Astrocyte (in vitro differentiated cells and primary cell): ENCODE data around the gene LYG2.

DNA sequence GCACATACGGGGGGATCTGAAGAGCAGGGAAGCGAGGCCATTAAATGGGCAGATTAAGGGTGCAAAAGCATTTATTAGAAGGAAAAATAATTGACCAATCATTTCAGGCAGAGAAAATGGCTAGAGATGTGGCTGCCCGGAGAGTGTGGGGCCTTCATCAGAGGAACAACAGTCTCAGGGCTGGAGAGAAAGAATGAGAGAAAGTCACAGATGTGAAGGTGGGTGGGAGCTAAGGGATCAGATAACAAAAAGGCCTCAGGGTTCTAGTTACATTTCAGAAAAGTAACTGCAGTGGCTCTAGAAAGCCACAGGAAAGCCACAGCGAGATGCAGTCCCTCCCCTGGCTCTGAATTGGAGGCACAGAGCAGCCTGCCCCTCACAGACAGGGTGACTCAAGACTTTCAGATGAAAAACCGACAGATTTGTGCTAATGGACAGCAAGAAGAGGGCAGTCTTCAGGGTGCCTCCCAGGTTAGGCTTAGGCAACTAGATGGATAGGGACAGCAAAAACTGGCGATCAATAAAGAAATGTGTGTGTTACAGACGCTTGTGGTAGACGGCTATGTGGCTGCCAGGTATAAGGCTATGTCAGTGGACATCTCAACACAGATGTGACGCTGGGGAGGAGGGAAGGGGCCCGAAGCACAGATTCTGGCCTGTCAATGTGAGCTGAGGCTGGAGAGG lies 26.0 kb downstream of the UNC50 start:
- PRO-cap: no peak
- RRBS, 2 experiments: no CpG with 5 or more reads among the region's 10 CpGs

DNA sequence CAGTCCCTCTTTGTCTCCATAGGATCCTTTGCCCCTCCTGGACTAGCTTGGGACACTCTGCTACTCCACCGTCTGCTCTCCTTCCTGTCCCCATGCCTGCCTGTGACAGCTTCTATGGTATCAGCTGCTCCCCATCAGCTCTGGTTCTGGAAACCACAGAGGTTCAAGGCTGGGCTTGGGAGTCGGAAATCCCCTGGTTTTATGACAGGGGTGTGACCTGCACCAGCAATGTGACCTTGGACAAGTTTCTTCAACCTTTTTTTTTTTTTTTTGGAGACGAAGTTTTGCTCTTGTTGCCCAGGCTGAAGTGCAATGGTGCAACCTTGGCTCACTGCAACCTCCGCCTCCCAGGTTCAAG lies 35.3 kb upstream of the MGAT4A start:
- PRO-cap: no peak
- RRBS, 2 experiments: no CpG with 5 or more reads among the region's 4 CpGs

DNA sequence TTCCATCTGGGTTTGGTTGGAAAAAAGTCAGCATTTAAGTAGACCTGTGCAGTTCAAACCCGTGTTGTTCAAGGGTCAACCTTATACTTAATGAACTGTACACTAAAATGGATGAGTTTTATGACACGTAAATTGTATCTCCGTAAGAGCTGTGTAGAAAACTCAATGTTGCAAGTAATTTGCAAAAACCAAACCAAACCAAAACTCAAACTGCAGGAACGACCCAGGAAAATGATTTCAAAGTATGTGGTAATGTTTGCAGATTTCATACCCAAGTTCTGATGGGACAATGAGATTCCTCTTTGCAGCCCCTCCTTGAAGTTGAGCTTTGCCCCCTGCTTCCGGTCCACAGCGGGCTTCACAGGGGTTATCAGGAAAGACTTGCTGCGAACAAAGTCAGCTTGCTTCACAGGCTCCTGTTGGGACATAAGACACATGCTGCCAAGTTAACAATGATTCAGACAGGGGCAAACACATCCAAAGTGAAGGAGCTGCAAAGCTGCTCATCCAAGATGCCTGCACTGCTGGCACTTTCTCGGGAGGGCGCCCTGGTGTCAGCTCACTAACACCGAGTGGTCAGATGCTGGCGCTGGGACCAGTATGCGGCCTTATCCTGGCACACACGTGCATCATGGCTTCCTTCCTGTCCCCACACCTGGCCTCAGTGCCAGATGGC lies 65.1 kb upstream of the MGAT4A start:
- PRO-cap: no peak
- RRBS, 2 experiments: no CpG with 5 or more reads among the region's 13 CpGs

- PRO-cap: no peak
- RRBS, 2 experiments: no CpG with 5 or more reads among the region's 8 CpGs
Measured at GRCh38 chr2:98806268-98806844, 75.4 kb upstream of the MGAT4A start.

DNA sequence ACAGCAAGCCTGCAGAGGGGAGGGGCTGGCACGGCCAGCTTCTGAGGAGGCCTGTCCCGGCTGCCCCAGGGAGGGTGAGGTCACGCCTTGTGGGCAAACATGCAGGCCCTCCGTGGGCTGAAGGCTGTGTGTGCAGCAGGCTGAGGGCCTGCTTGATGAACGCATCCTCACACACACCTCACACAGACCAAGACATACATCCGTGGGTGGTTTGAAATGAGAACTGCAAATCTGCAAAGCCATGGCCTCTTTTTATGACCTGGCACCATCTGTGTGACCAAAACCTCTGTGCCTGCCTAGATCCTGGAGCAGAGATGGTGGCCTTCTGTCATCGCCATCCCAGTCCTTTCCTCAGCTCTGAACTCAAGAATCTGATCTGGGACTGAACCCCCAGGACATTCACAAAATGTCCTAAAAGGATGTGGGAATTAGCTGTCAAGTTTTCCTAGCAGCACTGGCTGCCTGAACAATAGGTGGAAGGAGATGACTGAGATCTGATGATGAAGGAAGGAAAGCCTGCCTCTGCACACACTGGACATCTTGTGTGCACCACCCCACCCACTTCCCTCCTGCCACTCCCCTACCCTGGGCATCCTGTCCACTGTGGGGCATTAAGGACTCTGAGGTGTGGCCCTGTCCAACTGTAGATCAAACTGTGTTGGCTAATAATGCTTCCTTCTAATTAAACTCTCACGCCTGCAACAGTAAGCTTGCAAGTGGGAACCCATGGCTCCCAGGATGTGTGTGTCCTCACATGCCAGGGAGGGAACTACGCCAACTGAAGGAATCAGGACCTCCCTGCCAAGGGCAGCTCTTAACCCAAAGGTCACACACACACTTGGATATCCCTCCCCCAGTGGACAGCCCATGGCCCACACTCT lies 102.5 kb downstream of the CRACDL start:
- PRO-cap: no peak
- RRBS, 2 experiments: no CpG with 5 or more reads among the region's 9 CpGs

GRCh38 chr2:98868450-98868826 lies 67.6 kb downstream of the CRACDL start:
- PRO-cap: no peak
- RRBS, 2 experiments: no CpG with 5 or more reads among the region's 3 CpGs

- PRO-cap: no peak
- RRBS, 2 experiments: no CpG with 5 or more reads among the region's 4 CpGs
Measured at GRCh38 chr2:98869828-98870307, 66.2 kb downstream of the CRACDL start.

- PRO-cap: no peak
- RRBS, 2 experiments: no CpG with 5 or more reads among the region's 2 CpGs
Measured at GRCh38 chr2:99255556-99255930, at the start of gene LYG2. LYG2 (minus strand) TSS chr2:99255666.

GRCh38 chr2:99397675-99398886 lies 60.9 kb downstream of the EIF5B start:
- PRO-cap: no peak
- RRBS, 2 experiments: no CpG with 5 or more reads among the region's 9 CpGs

DNA sequence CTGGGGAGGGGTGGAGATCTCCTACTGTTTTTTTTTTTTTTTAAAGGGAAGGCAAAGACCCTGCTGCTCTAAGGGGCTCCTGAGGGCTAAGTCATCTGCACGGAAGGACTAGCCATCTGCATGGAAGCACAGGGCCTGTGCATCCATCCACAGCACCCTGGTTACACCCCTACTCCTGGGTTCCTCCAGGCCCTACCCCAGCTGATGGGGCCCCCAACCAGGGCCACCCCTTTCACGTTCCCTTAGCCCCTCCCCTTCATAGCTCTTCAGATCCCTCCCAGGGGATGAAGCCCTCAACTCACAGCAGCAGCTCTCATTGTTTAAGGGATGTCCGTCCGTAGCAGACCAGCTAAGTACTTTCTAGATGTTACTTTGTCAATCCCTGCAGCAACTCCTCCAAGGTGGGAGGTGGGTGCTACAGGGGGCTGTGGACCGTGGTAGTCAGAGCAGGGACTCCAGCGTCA lies 186.2 kb upstream of the REV1 start:
- PRO-cap: no peak
- RRBS, 2 experiments: no CpG with 5 or more reads among the region's 6 CpGs

- PRO-cap: no peak
- RRBS, 2 experiments: no CpG with 5 or more reads among the region's 11 CpGs
Measured at GRCh38 chr2:99960332-99961541, 181.7 kb downstream of the AFF3 start.

GRCh38 chr2:100011450-100011960 lies 130.9 kb downstream of the AFF3 start:
- PRO-cap: unidirectional peak, plus-strand start at chr2:100011612
- RRBS, 2 experiments: no CpG with 5 or more reads among the region's 4 CpGs

DNA sequence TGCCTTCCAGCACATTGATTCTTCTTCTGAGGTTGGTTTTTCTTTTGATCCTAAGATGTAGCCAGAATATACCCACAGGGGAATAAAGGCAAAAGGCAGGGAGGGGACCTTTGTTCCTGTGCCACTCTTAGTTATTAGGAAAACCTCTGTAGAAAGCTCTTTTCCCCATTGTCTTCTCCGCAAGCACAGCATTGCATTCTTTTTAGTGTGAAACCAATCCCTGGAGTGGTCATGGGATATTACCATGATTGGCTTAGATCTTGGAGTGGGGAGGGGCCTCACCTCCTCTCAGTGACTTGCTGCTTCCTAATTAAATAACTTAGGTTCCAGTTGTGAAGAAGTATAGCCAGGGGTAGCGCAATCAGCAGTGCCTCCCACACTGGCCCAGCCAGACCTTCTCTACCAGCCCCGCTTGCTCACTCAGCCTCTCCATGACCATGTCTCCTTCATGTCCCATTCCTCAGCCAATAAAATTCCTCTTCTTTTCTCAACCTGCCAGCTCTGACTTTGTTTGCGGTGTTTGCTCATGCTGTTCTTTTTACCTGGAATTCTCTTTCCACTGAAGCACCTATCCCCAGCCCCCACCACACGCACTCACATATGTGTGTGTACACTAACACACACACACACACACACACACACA lies 50.0 kb upstream of the AFF3 start:
- PRO-cap: no peak
- RRBS, 2 experiments: no CpG with 5 or more reads among the region's 5 CpGs

DNA sequence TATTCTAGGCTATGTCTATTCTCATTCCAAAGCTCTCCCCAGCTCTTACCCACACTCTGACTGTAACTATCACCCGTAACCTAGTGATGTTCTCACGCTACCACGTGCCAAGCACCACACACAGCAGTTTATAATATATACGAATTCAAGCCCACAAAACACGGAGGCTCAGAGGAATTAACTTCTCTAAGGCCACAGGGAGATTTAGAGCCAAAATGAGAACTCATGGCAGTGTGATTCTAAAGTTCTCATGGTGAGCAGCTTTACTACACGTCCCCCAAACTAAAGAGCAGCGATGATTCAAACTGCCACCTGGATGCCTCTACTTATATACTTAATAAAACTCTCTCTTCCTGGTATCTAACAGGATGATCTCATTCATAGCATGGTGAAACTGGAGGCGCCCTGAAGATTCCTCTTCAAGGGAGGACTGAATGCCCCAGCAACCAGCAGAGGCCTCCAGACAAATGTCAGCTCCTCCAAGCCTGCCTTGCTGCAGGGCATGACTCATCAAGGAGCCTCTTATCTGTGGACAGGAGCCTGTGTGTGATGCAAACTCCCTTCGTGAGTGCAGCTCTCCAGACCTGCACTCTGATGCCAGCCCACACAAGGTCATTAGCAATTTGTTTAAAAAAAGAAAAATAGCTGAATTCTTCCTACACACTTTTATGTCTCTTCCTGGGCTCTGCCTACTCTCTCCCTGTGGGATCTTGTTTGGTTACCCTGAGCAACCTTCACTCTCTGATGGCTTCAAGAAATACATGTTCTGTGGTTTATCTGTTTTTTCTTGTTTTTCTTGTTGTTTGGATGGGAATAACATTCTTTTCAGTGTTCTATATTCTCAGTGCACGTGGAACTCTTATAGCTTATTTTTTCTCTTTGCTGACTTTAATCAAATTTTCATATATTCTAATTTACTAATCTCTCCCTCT lies 30.3 kb downstream of the LONRF2 start:
- PRO-cap: unidirectional peak, minus-strand start at position 272 of the sequence
- RRBS, 2 experiments: no CpG with 5 or more reads among the region's 10 CpGs

- PRO-cap: no peak
- RRBS, 2 experiments: no CpG with 5 or more reads among the region's 7 CpGs
Measured at GRCh38 chr2:100739725-100740291, 80.1 kb upstream of the NPAS2 start.

- PRO-cap: no peak
- RRBS, 2 experiments: no CpG with 5 or more reads among the region's 6 CpGs
Measured at GRCh38 chr2:100813387-100814019, 6.4 kb upstream of the NPAS2 start.

- PRO-cap: no peak
- RRBS, 2 experiments: no CpG with 5 or more reads among the region's 5 CpGs
Measured at GRCh38 chr2:100814372-100815020, 5.4 kb upstream of the NPAS2 start.

- PRO-cap: no peak
- RRBS, 2 experiments: no CpG with 5 or more reads among the region's 4 CpGs
Measured at GRCh38 chr2:100823138-100824016, 3.4 kb downstream of the NPAS2 start.

GRCh38 chr2:100861157-100861753 lies 41.3 kb downstream of the NPAS2 start:
- PRO-cap: no peak
- RRBS, 2 experiments: no CpG with 5 or more reads among the region's 7 CpGs

GRCh38 chr2:101080087-101081074 lies 70.8 kb downstream of the TBC1D8 start:
- PRO-cap: no peak
- RRBS, 2 experiments: no CpG with 5 or more reads among the region's 16 CpGs